ENCODE measurements around the gene CNTRL.

DNA sequence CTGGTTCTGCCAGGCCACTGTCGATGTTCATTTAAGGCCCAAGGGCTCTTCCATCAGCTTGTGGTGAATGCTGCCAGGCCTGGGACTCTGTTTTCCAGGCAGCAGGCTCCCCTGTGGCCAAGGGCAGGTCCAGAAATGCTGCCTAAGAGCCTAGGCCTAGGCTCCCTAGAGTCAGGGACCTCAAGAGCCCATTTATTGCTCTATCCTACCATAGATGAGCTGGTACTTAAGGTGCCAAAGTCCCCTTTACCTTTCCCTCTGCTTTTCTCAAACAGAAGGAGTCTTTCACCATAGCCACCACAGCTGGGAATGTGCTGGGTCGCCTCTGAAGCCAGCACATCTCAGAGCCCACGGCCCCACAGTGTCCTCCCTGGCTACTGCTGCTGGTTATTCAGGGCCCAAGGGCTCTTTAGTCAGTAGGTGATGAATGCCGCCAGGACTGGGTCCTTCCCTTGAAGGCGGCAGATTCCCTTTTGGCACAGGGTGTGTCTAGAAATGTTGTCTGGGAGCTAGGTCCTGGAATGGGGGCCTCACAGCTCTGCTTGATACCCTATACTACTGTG lies 33.4 kb downstream of the MEGF9 start:
- RRBS, result no CpG with 5 or more reads among the region's 5 CpGs

DNA sequence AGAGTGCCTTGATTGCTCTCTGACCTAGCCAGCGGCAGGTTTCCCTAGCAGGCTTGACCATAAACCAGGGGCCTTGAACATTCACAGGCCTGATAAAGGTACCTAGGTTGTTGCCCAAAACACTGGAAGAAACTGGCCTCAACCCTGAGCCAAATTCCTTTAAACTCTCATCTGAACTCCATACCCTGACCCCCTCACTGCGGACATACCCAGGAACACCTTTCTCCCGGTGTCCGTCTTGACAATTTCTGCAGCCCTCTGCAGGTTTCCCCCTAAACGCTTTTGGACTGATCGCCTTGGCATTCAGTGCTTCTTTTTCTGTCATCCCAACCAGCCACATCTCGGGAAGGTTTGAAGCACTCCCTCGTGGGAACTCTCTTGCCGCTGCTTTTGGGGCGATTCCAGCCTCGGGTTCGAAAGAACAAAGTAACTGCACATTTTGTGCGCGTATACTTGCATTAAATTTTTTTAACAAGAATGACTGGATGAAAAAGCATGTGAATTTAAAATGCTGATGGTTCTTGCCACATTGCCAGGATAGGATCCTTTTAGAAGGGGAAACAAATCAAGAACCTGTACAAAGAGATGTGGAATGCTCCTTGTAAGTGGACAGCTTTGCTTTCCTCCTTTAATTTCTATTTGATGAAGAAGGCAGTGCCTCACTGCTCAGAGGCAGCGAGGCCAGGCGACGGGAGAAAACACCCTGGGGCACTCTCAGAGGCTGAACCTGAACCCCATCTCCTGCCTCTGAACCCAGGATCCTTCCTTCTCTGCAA lies 694 bp downstream of the PSMD5 start:
- RRBS, result no CpG with 5 or more reads among the region's 17 CpGs

DNA sequence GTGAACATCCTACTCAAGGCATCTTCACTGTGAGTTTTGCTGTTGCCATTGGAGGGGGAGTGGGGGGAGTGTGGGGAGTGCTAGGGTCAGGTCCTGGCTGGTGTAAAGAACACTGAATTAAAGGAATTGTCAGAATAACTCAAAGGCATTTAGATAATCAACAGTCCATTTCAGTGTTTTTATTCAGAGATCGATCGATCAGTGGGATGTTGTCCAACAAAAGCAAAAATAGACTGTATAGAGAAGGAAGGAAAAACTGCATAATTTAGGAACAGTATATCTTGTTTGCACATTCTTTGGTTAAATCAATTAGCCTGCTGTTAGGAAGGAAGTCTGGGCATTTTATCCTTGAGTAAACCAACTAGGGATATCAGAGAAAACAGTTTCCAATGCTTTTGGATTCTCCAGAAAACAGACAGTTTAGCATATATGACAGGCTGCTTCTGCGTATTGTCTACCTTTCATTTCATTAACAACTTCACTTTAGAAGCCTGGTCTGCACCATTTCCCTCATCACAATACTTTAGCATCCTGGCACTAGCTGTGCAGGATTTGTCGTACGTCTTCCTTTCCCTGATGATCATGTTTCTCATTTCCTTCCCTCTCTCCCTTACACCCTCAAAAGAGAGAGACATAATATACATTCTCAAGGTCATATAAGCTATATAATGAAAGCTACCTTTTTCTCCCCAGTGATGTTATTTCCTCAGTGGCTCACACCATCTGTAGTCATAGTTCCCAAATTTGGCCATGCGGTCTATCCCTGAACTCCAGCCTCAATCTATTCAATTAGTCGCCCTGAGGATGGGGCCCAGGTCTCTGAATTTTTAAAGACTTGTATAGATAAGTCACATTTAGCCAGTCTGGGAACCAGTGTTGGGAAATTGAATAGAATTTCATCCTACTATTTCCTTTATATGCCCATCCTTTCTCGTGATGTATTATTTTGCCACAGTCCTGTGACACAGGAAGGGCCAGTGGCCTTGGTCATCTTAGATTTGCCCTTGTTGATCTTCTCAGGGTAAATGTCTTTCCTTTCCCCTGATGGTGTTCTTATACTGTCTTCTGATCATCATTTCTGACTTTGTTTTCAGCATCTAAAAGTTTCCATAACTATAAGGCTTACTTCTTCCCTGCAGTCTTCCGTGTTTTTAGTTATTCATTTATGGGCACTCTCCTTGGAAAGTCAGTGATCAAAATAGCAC lies 5.0 kb upstream of the PSMD5 start:
- RRBS, result no CpG with 5 or more reads among the region's 9 CpGs

DNA sequence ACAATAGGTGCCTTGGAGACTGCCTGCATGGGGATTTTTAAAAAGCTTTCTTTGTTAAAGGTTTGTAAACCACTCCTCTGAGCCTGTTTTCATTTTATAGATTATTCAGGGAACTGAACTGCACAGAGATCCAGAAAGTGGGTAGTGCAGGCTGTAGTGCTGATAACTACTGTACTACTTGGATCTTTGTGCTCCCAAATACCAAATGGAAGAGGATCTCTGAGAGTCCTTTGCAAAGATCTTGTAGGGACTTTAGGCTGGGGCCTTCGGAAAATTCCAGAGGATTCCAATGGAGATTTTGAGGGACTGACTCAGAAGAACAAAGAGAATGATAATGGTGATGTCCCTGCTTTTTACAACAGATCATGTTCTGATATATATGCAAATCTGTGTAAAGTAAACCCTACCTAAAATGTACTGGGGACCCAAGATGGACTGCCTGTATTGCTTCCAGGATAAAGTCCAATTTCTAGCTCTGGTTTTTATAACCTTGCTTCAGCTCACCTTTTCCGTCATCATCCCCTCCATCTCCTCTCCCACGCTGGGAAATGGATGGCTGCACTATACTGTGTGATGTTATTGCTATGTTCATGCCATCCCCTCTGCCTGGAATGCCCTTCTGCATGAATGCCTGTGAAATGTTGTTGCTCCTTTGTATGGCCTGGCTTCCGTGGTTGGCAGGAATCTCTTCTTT lies 9.6 kb upstream of the PSMD5 start:
- RRBS, result no CpG with 5 or more reads among the region's 4 CpGs

DNA sequence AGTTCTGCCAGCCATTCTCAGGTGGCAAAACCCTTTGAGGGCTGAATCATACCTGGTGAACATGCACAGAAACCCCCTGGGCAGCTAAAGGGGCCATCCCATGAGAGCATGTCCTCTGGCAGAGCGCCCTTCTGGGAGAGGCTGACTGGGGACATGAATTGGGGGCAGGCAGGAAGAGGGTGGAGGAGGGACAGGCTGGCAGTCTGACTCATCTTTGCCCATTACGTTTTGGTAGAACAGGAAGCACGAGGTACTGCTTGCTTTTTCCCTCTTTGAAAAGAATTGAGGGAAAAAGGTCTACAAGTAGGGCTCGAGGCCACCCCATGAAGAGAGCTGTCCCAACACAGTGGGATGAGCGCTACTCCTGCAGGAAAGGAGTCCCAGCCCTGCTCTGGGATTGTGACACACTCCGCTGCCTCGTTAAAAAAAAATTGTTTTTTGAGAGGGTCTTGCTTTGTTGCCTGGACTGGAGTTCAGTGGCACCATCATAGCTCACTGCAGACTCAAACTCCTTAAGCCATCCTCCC lies 16.6 kb downstream of the TRAF1 start:
- RRBS, result no CpG with 5 or more reads among the region's 7 CpGs

GRCh38 chr9:121053692-121054025 lies 3.6 kb upstream of the C5 start:
- RRBS, result no CpG with 5 or more reads among the region's 3 CpGs

GRCh38 chr9:121074661-121075715 lies at the start of gene CNTRL:
CNTRL (plus strand) TSS chr9:121074955.
- RRBS, result 2% methylated on average over 24 of the region's 83 CpGs

GRCh38 chr9:121154727-121155244 lies 46.9 kb downstream of the RAB14 start:
- RRBS, result no CpG with 5 or more reads among the region's 7 CpGs

DNA sequence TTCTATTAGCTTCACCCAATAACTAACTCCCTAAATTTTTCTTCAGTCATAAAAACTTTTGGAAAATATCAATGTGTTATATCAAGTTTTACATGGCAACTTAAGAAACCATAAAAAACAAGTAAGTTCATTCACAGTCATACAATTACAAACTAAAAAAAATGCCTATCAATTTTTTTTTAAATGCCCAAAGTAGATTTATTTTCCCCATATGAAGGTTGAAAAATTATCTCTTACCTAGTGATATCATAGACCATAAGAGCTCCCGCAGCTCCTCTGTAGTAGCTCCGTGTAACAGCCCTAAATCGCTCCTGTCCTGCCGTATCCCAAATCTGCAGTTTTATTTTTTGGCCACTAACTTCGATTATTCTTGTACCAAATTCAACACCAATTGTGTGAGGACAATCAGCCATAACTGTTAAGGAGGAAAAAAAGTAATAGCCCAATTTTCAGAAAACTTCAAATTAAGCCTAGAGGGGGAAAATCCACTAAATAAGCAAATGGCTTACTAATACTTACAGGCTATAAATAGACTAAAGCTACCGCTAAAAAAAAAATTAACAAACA lies 11.3 kb downstream of the RAB14 start:
- RRBS, result no CpG with 5 or more reads among the region's 6 CpGs

- RRBS, result no CpG with 5 or more reads among the region's 10 CpGs
Observed at GRCh38 chr9:121213043-121213712, 11.5 kb upstream of the RAB14 start.

DNA sequence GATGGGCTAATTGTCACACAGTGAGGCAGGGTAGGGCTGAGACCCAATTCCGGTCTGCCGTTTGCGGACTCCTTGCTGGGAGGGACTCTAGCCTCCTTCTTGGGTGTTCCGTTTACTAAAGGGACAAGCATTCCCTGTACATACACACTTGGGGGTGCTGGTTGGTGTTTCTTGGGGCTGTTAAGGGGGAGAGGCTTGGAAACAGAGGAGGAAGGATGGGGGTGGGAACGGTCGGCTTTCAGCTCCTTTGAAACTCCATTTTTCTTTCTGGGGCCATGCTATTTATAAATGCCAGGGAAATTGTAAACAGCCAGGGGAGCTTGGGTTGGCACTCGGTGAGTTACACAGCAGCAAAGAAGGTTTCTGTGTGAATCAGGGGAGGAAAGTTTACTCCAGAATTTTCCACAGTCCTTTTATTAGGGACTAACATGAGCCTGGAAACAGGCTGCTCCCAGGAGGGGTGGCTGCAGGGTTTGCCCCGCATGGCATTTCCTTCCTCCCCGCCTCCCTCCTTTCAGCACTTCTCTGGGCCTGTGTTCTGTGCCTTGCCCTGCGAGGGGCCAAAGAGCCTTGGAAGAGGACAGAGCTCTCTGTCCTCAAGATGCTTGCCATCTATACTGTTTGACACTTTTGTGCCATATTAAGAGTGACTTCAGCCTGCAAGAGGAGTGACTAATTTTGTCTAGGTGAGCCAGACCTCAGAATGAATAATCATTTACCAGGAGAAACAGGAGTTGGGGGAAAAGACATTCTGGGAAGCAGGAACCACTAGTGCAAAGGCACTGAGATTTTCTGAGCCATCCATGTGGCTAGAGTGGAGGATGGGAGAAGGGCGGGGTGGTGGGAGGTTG lies 1.6 kb downstream of the GSN start:
- RRBS, result no CpG with 5 or more reads among the region's 11 CpGs

DNA sequence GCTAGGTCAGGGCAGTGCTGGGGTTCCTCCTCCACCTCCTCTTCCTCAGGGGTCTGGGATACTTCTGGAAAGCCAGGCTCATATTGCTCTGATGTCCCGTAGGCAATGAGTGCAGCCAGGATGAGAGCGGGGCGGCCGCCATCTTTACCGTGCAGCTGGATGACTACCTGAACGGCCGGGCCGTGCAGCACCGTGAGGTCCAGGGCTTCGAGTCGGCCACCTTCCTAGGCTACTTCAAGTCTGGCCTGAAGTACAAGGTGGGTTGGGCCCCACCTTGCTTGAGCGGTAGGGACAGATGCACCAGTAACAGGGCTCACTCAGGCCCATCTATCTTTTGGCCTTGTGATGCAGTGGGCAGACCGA lies 34.8 kb downstream of the GSN start:
- RRBS, result no CpG with 5 or more reads among the region's 13 CpGs

DNA sequence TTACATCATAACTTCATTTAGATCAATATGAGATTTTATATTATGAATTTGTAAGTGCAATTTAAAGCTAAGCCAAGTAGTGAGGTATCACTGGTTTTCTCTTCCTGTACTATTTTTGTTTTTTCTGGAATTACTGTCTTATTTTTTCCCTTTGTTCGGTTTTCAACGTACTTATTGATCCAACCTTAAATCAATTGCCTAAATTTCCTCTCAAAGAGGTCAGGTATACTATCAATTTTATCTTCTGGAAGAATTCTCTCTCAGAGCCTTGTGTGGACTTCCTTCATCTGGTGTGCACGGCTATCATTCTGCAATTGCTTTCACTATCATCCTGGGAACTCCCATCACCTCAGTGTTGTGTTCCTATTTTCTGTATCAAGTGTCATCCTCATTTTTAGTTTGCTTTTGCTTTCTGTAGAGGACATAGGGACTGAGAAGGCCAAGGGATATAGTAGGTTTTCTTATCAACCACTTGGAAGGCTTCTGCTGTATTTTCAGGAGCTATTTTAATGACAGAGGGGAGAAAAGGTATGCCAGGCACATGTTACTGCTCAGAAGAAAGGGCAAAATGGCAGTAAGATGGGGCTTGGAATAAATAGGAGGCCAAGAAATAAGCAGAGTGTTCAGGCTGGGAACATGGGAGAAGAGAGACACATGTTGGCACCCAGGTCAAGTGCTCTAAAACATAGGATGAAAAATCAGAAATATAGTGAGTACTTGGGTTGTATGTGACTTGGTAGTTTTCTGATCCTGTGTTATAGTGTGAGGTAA lies 11.3 kb downstream of the STOM start:
- RRBS, result no CpG with 5 or more reads among the region's 3 CpGs

- RRBS, result no CpG with 5 or more reads among the region's 2 CpGs
Observed at GRCh38 chr9:121362552-121363531, 7.2 kb downstream of the STOM start.

DNA sequence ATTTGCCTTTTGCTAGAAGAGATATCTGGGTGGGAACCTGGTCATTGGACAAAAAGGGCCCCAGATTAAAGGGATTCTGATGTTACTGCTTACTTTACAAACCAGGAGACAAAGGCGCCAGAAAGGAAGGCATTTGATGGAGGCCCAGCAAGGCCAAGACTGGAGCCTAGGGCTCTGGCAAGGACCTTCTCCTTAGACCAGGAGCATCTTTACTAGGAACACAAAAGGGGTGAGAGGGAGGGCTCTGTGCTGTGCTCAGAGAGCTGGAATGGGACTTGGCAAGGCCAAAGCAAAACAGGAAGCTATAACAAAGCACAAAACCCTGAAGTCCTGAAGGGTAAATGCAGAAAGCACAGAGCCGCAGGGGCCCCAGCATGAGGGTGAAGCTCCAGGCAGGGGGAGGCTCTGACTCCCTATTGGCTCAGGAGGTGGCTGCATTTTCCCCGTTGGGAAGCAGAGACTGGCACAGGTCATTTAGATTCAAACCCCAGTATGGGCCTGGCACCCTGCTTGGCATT lies 46.5 kb downstream of the GGTA1 start:
- RRBS, result no CpG with 5 or more reads among the region's 3 CpGs

GRCh38 chr9:121499194-121499634 lies 430 bp downstream of the GGTA1 start:
- RRBS, result 2% methylated on average over 9 of the region's 24 CpGs

GRCh38 chr9:121530503-121530966 lies 30.9 kb upstream of the GGTA1 start:
- RRBS, result no CpG with 5 or more reads among the region's 9 CpGs

DNA sequence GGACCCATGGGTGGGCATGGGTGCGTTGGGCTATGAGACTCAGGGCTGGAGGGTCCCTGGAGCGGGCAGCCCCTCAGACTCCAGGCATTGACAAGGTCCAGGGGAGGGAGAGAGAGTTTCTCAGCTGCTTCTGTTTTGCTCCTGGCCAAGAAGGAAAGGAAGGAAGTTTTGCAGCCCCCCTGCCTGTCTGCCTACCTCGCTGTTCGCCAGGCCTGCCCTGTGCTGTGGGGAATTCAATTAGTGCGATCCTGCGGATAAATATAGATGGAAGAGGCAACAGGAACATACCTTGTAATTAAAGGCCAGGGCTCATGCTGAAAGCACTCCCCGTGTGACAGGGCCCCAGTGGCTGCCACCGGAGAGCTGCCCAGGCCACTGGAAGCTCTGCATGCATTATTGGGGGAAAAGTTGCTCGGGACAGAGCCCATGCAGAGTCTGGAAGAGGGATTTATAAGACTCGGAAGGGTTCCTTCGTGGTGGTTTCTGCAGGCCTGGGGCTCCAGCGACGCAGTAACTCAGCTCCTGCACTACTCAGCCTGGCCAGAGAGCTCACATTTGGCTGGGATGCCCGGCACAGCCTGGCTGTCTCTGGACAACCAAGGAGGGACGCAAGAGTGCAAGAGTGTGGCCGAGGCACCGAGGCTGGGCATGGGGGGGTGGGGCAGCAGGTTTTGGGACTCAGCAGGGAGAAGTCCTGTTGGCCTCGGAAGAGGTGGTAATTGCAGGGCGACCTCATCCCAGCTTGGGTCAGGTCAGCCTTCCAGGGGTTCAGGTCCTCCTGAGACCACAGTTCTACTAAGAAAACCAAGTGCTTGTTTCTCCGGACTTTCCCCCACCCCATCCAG lies 67.9 kb upstream of the GGTA1 start:
- RRBS, result no CpG with 5 or more reads among the region's 20 CpGs

GRCh38 chr9:121577241-121577665 lies 74.2 kb upstream of the DAB2IP start:
- RRBS, result 65% methylated on average over 4 of the region's 18 CpGs

DNA sequence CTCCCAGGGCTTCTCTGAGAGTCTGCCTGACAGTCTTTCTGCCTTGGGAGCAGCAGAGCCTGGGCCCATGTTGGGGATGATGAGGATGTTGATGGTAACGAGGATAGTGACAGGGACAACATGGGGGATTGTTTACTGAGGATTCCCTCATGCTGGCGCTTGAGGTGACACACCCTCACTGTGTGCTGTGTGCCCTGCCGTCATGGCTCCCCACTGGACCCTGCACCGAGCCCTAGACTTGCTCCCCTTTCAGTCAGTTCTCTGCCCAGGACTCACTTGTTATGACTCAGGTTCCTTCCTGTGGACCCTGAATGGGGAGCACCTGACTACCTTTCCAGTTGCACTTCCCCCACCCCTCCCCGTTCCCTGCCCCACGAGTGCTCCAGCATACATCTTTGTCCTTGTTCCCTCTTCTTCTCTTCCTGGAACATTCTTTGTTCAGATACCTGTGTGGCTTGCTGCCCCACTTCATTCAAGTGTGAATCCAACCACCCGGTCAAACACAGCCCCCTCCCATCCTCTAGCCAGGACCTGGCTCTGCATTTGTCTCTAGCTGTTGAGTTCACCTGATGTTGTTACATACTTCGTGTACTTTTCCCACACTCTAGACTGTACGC lies 72.6 kb downstream of the DAB2IP start:
- RRBS, result no CpG with 5 or more reads among the region's 9 CpGs

All from PFSK-1 (cell line).